ENCODE results near the genes COBLL1, SLC38A11 and SCN3A.

GRCh38 chr2:160491028-160491423 lies 2.6 kb downstream of the RBMS1 start:
- RAMPAGE, long total RNA = no peak
- RRBS = no CpG with 5 or more reads among the region's 4 CpGs
PRO-cap:
- standard = no peak
- CoPRO, capped RNA only, 2 experiments = no peak in any of the 2 experiments
- CoPRO, capped and uncapped RNA, 2 experiments = no peak in any of the 2 experiments
- CoPRO, uncapped RNA only, 2 experiments = no peak in any of the 2 experiments
CAGE:
- cytosol, long polyA plus RNA = no peak
- long polyA plus RNA = no peak
- nucleolus, long total RNA = no peak
- nucleus, long polyA plus RNA = no peak

DNA sequence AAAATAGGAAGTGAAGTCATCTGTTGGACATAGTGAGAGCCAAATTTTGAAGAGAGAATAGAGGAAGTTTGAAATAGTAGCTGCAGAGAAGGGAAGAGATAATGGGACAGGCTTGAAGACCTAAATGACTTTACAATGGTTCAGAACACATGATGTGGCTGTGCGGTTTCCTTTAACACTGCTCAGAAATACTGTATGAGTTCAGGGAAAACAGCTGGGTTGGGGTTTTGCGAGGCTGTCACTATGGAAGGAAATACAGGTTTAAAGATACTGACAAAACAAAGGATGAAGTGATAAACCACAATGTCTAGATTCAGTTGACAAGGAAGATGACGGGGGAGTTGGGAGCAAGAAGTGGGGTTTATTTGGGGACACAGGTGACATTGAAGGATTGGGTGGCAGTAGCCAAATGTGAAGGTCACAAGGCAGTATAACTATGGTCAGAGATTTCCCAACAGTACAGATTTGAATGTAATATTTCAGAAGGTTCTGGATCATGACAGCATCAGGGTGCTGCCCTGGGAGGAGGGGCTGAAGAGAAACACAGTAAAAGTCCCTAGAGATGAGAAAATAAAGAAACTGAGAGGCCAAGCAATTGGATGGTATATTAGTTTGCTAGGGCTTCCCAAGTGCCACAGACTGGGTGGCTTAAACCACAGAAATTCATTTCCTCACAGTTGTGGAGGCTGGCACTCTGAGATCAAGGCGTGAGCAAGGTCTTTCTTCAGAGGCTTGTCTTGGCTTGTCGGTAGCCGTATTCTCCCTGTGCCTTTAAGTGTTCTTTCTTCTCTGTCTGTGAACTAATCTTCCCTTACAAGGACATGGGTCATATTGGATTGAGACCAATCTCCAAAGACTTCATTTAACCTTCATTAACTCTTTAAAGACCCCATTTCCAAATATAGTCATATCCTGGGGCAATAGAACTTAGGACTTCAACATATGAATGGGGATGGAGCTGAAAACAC lies 82.4 kb upstream of the TANK start:
- RAMPAGE, long total RNA = no peak
- RRBS = no CpG with 5 or more reads among the region's 6 CpGs
PRO-cap:
- standard = no peak
- CoPRO, capped RNA only, 2 experiments = no peak in any of the 2 experiments
- CoPRO, capped and uncapped RNA, 2 experiments = no peak in any of the 2 experiments
- CoPRO, uncapped RNA only, 2 experiments = no peak in any of the 2 experiments
CAGE:
- cytosol, long polyA plus RNA = no peak
- long polyA plus RNA = no peak
- nucleolus, long total RNA = no peak
- nucleus, long polyA plus RNA = no peak

DNA sequence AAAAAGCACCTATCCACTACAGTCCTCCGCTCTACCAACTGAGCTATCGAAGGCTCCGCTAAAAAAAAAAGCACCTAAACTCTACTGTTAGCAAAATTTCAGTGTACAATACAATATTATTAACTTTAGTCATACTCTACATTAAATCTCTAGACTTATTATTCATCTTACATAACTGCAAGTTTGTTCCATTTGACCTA lies 117.0 kb downstream of the SLC4A10 start:
- RAMPAGE, long total RNA = no peak
- RRBS = no CpG with 5 or more reads among the region's 3 CpGs
PRO-cap:
- standard = no peak
- CoPRO, capped RNA only, 2 experiments = no peak in any of the 2 experiments
- CoPRO, capped and uncapped RNA, 2 experiments = no peak in any of the 2 experiments
- CoPRO, uncapped RNA only, 2 experiments = no peak in any of the 2 experiments
CAGE:
- cytosol, long polyA plus RNA = no peak
- long polyA plus RNA = no peak
- nucleolus, long total RNA = no peak
- nucleus, long polyA plus RNA = no peak

- RAMPAGE, long total RNA = no peak
- RRBS = no CpG with 5 or more reads among the region's 3 CpGs
PRO-cap:
- standard = no peak
- CoPRO, capped RNA only, 2 experiments = no peak in any of the 2 experiments
- CoPRO, capped and uncapped RNA, 2 experiments = no peak in any of the 2 experiments
- CoPRO, uncapped RNA only, 2 experiments = no peak in any of the 2 experiments
CAGE:
- cytosol, long polyA plus RNA = no peak
- long polyA plus RNA = no peak
- nucleolus, long total RNA = no peak
- nucleus, long polyA plus RNA = no peak
Observed at GRCh38 chr2:161992549-161992953, 81.5 kb downstream of the DPP4 start.

DNA sequence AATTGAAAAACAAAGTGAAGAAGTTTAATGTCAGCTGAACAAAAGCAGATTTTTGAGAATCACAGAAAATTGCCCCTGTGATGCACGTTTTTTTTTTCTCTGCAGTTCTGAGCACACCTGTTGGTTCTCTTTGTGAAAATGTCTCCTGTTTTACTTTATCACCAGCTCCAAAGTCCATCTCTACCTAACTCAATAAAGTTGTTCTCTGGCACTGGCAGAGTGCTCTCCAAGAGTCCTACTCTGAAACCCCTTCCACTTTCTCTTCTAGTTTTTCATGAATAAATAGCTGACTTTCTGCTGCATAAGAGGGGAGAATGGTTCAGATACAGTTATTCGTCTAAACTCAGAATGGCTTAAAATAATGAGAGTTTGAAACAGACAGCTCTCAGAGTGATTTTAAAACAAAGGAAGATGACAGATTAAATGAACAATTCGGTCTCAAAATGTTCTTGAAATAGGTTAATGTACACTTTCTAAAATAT lies 126.3 kb downstream of the KCNH7 start:
- RAMPAGE, long total RNA = no peak
- RRBS = no CpG with 5 or more reads among the region's 3 CpGs
PRO-cap:
- standard = no peak
- CoPRO, capped RNA only, 2 experiments = no peak in any of the 2 experiments
- CoPRO, capped and uncapped RNA, 2 experiments = no peak in any of the 2 experiments
- CoPRO, uncapped RNA only, 2 experiments = no peak in any of the 2 experiments
CAGE:
- cytosol, long polyA plus RNA = no peak
- long polyA plus RNA = no peak
- nucleolus, long total RNA = no peak
- nucleus, long polyA plus RNA = no peak

- RAMPAGE, long total RNA = no peak
- RRBS = no CpG with 5 or more reads among the region's 18 CpGs
PRO-cap:
- standard = no peak
- CoPRO, capped RNA only, 2 experiments = no peak in any of the 2 experiments
- CoPRO, capped and uncapped RNA, 2 experiments = no peak in any of the 2 experiments
- CoPRO, uncapped RNA only, 2 experiments = no peak in any of the 2 experiments
CAGE:
- cytosol, long polyA plus RNA = no peak
- long polyA plus RNA = no peak
- nucleolus, long total RNA = no peak
- nucleus, long polyA plus RNA = no peak
Observed at GRCh38 chr2:163733129-163734166, 2.4 kb downstream of the FIGN start.

DNA sequence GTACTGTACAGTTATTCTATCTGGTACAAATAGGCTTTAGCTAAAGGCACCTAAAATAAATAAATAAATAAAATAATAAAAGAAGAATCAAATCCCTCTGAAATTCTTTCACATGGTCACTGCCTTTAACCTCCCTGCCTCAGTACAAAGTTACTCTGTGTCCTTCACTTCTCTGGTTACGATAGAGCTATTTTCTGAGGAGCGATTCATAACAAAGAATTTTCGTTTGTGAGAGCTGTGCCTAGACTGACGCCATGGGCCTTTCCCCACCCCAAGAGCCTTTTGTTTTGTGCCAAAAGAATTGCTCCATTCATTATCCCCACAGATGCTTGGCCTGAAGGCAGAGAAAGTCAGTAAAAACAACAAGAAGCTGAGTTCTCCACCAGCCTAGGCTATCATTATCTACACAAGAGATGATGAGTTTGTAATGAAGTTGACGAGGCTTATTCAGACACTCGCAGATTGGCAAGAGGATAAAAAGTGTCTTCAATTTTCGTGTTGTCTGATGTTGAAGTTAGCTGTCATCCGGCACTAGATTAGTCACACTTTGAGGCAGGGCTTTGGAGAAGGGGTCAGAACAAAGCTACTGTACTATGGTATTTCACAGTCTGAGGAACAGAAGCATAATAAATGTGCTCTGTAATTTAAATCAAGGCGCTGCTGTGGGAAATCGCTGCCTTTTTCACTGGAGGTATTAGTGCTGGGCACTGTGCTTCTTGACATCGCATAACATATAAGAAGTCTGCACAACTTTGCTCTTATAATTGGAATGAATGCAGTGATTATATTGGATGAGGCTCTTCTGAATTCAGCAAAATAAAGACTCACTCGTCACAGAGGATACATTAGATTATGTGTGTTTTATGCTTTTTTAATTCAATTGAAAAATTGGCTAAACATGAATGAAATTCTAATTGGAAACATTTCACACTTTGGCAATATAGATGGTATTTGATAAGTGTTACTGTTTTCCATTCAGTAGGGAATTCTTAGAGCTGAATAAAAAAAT lies 278.4 kb upstream of the FIGN start:
- RAMPAGE, long total RNA = no peak
- RRBS = no CpG with 5 or more reads among the region's 12 CpGs
PRO-cap:
- standard = no peak
- CoPRO, capped RNA only, 2 experiments = no peak in any of the 2 experiments
- CoPRO, capped and uncapped RNA, 2 experiments = no peak in any of the 2 experiments
- CoPRO, uncapped RNA only, 2 experiments = no peak in any of the 2 experiments
CAGE:
- cytosol, long polyA plus RNA = no peak
- long polyA plus RNA = no peak
- nucleolus, long total RNA = no peak
- nucleus, long polyA plus RNA = no peak

DNA sequence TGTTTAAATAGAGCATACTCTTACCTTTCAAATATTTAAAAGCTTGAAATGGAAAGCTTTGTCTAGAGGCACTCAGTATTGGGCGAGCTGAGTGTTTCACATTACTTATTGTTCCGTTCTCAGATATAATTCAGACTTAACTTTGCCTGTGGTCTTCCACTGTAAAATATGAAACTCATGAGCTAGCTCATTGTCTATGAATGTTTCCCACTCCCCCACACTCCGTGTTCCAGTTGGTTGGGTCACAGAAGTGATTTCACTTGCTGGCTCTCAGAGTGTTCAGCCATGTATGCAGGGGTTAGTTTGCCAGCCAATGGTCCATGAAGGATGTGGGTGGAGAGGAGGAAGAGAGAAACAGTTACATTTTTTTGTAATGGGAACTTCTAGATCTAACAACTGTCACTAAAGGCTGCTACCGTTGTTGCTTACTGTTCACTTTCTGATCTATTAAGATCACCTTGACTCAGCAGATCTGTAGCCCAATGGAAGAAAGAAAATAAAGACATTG lies 279.5 kb upstream of the FIGN start:
- RAMPAGE, long total RNA = no peak
- RRBS = no CpG with 5 or more reads among the region's 4 CpGs
PRO-cap:
- standard = no peak
- CoPRO, capped RNA only, 2 experiments = no peak in any of the 2 experiments
- CoPRO, capped and uncapped RNA, 2 experiments = no peak in any of the 2 experiments
- CoPRO, uncapped RNA only, 2 experiments = no peak in any of the 2 experiments
CAGE:
- cytosol, long polyA plus RNA = no peak
- long polyA plus RNA = no peak
- nucleolus, long total RNA = no peak
- nucleus, long polyA plus RNA = no peak

DNA sequence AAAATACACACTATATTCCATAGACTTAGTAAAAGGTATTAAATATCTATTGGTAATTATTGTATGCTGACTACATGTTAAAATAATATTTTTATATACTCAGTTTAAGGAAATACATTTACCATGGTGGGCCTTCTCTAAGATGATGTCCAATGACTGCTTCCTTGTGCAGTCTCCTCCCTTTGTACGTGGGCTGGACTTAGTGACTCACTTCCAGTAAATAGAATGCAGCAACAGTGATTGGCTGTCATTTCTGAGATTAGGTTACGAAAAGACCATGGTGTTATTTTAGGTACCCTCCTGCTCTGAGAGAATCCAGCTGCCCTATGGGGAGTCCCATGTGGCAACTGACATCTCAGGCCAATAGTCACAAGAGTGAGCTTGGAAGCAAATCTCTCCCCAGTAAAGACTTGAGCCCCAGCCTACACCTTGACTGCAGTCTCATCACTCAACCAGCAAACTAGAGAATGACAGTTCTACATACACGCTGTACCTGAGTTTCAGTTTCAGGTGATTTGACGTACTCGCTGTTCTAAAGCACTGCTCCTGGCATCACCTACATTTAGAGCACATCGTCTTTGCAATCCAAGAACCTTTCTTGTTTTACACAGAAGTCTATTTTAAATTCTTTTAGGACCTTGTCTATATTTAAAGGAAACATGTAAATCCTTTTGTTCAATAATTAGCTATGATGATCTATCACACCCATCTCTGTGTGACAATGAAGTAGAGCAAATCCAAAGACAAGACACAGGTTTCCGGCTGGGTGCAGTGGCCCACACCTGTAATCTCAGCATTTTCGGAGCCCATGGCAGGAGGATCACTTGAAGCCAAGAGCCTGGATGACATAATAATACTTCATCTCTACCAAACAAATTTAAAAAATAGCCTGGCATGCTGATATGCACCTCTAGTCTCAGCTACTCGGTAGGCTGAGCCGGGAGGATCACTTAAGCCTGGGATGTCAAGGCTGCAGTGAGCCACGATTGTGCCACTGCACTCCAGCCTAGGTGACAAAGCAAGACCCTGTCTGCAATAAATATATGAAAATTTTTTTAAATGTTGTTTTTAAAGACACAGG lies 87.2 kb downstream of the COBLL1 start:
- RAMPAGE, long total RNA = no peak
- RRBS = no CpG with 5 or more reads among the region's 11 CpGs
PRO-cap:
- standard = no peak
- CoPRO, capped RNA only, 2 experiments = no peak in any of the 2 experiments
- CoPRO, capped and uncapped RNA, 2 experiments = no peak in any of the 2 experiments
- CoPRO, uncapped RNA only, 2 experiments = no peak in any of the 2 experiments
CAGE:
- cytosol, long polyA plus RNA = no peak
- long polyA plus RNA = no peak
- nucleolus, long total RNA = no peak
- nucleus, long polyA plus RNA = no peak

GRCh38 chr2:164794398-164794868 lies 47.2 kb downstream of the COBLL1 start:
- RAMPAGE, long total RNA = no peak
- RRBS = no CpG with 5 or more reads among the region's 2 CpGs
PRO-cap:
- standard = no peak
- CoPRO, capped RNA only, 2 experiments = no peak in any of the 2 experiments
- CoPRO, capped and uncapped RNA, 2 experiments = no peak in any of the 2 experiments
- CoPRO, uncapped RNA only, 2 experiments = no peak in any of the 2 experiments
CAGE:
- cytosol, long polyA plus RNA = no peak
- long polyA plus RNA = no peak
- nucleolus, long total RNA = no peak
- nucleus, long polyA plus RNA = no peak

GRCh38 chr2:164823423-164824105 lies 18.1 kb downstream of the COBLL1 start:
- RAMPAGE, long total RNA = no peak
- RRBS = no CpG with 5 or more reads among the region's 7 CpGs
PRO-cap:
- standard = no peak
- CoPRO, capped RNA only, 2 experiments = no peak in any of the 2 experiments
- CoPRO, capped and uncapped RNA, 2 experiments = no peak in any of the 2 experiments
- CoPRO, uncapped RNA only, 2 experiments = no peak in any of the 2 experiments
CAGE:
- cytosol, long polyA plus RNA = no peak
- long polyA plus RNA = no peak
- nucleolus, long total RNA = no peak
- nucleus, long polyA plus RNA = no peak

DNA sequence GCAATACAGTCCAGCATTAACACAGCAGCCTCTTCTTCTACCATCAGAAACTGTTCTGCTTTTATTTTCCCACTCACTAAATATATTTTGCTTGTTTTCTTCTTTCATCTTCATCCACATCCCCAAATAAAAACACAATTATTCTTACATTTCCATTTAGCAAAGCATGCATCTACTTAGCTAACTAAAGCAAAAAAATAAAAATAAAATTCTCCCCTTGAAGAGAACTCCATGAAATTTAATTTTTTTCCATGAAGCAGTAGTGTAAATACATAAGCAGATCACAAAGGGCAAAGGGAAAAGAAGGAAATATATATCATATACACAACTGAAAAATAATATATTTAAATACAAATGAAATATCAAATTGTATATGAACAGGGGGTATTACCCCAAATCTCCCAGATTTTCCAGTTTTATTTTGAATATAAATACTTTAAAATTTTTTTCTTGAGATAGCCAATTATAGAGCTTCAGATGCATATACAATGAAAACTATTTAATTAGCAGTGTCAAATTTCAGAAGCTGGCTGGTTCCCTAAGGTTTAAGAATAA lies 12.2 kb downstream of the COBLL1 start:
- RAMPAGE, long total RNA = no peak
PRO-cap:
- standard = no peak
- CoPRO, capped RNA only, 2 experiments = no peak in any of the 2 experiments
- CoPRO, capped and uncapped RNA, 2 experiments = no peak in any of the 2 experiments
- CoPRO, uncapped RNA only, 2 experiments = no peak in any of the 2 experiments
CAGE:
- cytosol, long polyA plus RNA = no peak
- long polyA plus RNA = no peak
- nucleolus, long total RNA = no peak
- nucleus, long polyA plus RNA = no peak

DNA sequence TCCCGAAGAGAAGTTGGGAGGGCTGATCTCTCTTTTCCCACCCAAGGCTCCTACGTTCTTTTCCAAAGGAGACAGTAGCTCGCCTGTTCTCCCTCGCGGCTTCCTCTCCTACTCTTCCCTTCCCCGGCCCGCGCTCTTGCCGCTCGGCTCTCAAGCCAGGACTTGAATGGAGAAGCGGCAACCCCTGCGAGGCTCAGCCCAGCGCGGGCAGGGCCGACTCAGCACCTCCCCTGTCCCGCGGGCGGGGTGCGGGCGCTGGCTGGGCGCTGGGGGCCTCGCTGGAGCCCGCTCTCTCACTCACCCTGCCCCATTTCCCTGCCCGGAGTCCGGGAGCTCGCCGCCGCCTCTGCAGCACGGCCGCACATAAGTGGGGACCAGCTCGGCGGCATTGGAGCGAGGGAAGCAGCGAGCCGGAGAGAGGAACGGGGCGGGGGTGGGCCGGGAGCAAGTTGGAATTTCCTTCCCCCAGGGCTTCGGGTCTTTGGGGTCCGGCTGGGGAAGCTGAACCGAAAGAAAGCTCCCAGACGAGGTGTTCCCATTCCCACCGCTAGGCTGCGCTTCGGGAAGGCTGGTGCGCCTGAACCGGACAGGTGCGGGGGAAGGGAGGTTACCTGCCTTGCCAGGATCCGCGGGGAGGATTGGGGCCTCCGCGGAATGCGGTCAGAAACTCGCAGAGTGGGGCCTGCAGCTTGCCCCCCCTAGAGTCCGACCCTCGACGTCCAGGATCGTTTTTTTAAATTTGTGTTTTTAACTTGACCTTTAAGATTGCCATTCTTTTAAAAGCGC lies at the start of gene COBLL1:
COBLL1 (minus strand) TSS at position 168 of the 786 bp plus-strand sequence.
- RAMPAGE, long total RNA = no peak
- RRBS = 20% methylated on average over 17 of the region's 59 CpGs
PRO-cap:
- standard = no peak
- CoPRO, capped RNA only, 2 experiments = no peak in any of the 2 experiments
- CoPRO, capped and uncapped RNA, 2 experiments = no peak in any of the 2 experiments
- CoPRO, uncapped RNA only, 2 experiments = no peak in any of the 2 experiments
CAGE:
- cytosol, long polyA plus RNA = no peak
- long polyA plus RNA = no peak
- nucleolus, long total RNA = no peak
- nucleus, long polyA plus RNA = no peak

DNA sequence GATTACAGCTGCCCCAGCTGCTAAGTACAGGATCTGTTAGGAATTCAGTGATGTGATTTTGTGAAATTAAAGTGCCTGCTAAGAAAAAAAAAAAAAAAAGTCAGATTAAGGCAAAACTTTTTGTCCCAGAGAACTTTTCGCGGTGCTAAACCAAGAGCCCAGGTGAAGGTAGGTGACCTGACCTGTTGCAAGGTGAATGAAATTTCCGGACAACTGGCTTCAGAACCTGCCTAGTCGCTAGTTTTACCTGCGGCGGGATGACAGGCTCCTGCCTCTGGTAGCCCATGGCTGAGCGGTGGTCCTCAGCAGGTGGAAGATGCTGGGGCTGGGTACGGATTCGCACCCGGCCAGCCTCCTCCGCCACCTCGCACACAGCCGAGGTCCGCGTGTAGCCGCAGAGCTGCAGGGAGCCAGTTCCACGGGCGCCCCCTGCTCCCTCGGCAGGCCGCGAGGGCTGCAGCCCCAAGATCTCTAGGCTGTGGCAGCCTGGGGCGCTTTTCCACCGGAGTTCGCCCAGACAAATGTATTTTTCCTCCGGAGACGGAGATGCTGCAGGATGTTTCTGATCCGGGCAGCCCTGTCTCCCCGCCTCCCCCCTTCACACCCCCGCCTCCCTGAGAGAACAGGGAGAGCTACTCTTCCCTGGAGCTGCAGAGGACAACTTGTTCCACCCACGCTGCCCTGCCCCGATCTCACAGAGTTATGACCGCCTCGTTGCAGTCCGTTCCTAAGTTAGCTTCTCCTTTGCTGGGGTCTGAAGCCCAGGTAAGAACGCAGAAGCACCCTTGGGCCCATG lies at the start of gene SLC38A11:
SLC38A11 (minus strand) TSS at position 564 of the 796 bp plus-strand sequence.
- RAMPAGE, long total RNA = no peak
- RRBS = no CpG with 5 or more reads among the region's 35 CpGs
PRO-cap:
- standard = no peak
- CoPRO, capped RNA only, 2 experiments = no peak in any of the 2 experiments
- CoPRO, capped and uncapped RNA, 2 experiments = no peak in any of the 2 experiments
- CoPRO, uncapped RNA only, 2 experiments = no peak in any of the 2 experiments
CAGE:
- cytosol, long polyA plus RNA = no peak
- long polyA plus RNA = no peak
- nucleolus, long total RNA = no peak
- nucleus, long polyA plus RNA = no peak

- RAMPAGE, long total RNA = no peak
- RRBS = no CpG with 5 or more reads among the region's 6 CpGs
PRO-cap:
- standard = no peak
- CoPRO, capped RNA only, 2 experiments = no peak in any of the 2 experiments
- CoPRO, capped and uncapped RNA, 2 experiments = no peak in any of the 2 experiments
- CoPRO, uncapped RNA only, 2 experiments = no peak in any of the 2 experiments
CAGE:
- cytosol, long polyA plus RNA = no peak
- long polyA plus RNA = no peak
- nucleolus, long total RNA = no peak
- nucleus, long polyA plus RNA = no peak
Observed at GRCh38 chr2:165203738-165204260, at the start of gene SCN3A. Gene SCN3A (minus strand): TSS chr2:165204050.

GRCh38 chr2:165293733-165294189 lies 54.5 kb downstream of the SCN2A start:
- RAMPAGE, long total RNA = no peak
- RRBS = no CpG with 5 or more reads among the region's 3 CpGs
PRO-cap:
- standard = no peak
- CoPRO, capped RNA only, 2 experiments = no peak in any of the 2 experiments
- CoPRO, capped and uncapped RNA, 2 experiments = no peak in any of the 2 experiments
- CoPRO, uncapped RNA only, 2 experiments = no peak in any of the 2 experiments
CAGE:
- cytosol, long polyA plus RNA = no peak
- long polyA plus RNA = no peak
- nucleolus, long total RNA = no peak
- nucleus, long polyA plus RNA = no peak

DNA sequence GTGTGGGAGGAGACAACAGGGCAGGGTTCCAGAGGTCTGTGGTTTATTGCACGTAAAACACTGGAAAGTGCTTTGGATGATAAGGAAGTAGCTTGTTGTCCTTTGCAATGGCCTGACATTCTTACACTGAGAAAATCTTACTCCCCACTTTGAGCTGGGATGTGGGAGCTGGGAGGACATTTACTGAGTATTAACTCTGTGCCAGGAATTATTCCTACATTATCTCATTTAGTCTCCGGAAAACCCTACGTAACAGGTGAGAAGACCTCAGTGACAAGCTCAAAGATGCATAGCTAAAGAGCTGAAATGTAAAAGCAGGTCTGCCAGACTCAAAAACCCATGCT lies 9.1 kb upstream of the GALNT3 start:
- RAMPAGE, long total RNA = no peak
- RRBS = no CpG with 5 or more reads among the region's 3 CpGs
PRO-cap:
- standard = no peak
- CoPRO, capped RNA only, 2 experiments = no peak in any of the 2 experiments
- CoPRO, capped and uncapped RNA, 2 experiments = no peak in any of the 2 experiments
- CoPRO, uncapped RNA only, 2 experiments = no peak in any of the 2 experiments
CAGE:
- cytosol, long polyA plus RNA = no peak
- long polyA plus RNA = no peak
- nucleolus, long total RNA = no peak
- nucleus, long polyA plus RNA = no peak

DNA sequence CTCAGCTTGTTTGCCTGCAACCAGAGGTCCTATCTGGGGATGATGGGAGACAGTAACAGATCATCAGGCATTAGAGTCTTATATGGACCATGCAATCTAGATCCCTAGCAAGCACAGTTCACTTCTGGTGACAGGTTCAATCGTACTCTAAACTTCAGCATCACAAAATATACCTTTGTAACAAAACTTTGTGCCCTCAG lies 54.8 kb upstream of the SCN1A start:
- RAMPAGE, long total RNA = no peak
- RRBS = no CpG with 5 or more reads among the region's 1 CpG
PRO-cap:
- standard = no peak
- CoPRO, capped RNA only, 2 experiments = no peak in any of the 2 experiments
- CoPRO, capped and uncapped RNA, 2 experiments = no peak in any of the 2 experiments
- CoPRO, uncapped RNA only, 2 experiments = no peak in any of the 2 experiments
CAGE:
- cytosol, long polyA plus RNA = no peak
- long polyA plus RNA = no peak
- nucleolus, long total RNA = no peak
- nucleus, long polyA plus RNA = no peak

Data from K562 (cell line).